ENCODE measurements around a stretch of chr4.

- RRBS: no CpG with 5 or more reads among the region's 3 CpGs
Measured at GRCh38 chr4:185880509-185881015, 68.6 kb upstream of the SORBS2 start.

DNA sequence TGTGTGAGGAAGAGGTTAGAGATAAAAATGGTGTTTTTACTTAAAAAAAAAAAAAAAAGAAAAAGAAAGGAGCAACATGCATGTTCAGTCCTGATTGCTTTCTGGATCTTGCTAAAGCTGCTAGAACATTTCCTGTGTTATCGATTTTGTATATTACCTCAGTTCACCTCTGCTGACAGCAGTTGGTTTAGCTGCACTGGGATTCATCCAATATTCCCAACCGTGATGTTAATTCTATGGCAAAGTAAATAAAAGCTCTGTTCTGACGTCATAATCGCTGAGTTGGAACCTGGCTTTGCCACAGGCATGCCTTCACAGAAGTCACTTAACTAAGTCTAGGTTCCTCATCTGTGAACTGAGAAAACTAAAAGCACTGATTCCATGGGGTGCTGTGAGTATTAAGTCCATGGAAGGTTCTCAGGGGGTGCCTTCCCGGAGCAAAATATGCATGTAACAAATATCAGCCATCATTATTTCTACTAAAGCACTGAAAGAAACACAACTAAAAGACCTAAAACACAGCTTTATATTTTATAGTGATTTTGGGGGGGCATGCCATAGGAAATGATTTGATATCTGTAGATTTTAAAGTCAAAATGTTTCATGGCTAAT, 90.8 kb upstream of the SORBS2 start:
- RRBS: no CpG with 5 or more reads among the region's 5 CpGs

DNA sequence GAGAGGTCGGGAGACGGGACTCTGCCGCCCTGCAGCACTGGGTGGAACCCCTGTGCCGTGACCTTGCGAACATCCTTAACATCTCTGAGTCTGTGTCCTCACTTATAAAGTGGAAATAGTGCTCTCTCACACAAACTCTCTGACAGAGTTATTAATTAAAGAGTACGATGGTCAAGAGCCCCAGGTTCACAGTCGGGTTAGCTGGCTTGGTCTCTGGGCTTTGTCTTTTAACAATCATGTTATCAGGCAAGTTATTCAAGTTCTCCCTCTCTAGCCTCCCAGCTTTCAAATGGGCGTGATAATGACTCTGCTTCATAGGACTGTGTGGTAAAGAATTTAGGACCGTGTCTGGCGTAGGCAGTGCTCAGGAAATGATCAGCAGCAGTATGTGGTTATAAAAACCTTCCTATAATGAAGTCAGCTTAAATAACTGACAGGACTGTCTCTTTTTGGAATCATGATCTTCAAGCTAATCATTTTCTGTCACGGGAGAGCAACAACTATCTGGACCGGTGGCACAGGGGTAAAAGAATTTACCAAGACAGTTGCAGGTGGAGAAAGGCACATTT, 10.3 kb downstream of the TLR3 start:
- RRBS: no CpG with 5 or more reads among the region's 12 CpGs

DNA sequence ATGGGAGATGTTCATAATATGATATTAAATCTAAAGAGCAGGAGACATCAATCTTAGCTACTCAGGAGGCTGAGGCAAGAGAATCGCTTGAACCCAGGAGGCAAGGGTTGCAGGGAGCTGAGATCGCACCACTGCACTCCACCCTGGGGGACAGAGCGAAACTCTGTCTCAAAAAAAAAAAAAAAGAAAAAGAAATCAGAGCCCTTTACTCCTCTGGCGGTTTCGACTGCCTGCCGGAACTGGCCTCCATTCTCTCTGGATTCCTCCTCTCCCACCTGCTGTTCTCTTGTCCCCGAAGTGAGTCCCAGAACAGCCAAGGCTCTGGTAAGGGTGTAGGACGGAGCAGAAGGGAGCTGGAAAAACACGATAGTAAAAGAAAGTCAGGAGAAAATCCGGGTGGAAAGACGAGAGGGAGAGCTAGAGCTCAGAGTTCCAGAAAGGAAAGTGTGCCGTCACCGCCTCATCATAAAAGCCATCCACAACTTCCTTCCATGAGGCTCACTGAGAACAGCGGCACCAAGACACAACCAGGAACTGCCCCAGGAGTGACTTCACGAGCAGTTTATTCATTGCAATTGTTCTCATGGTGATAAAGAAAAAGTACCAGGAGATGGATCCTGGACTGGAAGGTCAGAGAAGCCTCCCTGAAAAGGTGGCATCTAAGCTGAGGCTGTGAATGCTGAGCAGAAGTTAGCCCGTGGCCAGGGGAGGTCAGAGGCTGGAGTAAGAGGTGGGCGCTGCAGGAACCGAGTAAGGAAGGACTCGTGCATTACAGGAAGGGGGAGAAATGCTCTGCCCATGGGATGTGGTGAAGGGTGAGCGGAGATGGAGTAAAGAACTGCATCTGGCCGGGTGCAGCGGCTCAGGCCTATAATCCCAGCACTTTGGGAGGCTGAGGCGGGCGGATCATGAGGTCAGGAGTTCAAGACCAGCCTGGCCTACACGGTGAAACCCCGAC, 12.4 kb downstream of the TLR3 start:
- RRBS: no CpG with 5 or more reads among the region's 26 CpGs

- RRBS: no CpG with 5 or more reads among the region's 2 CpGs
Measured at GRCh38 chr4:186145577-186145909, 45.8 kb upstream of the CYP4V2 start.

DNA sequence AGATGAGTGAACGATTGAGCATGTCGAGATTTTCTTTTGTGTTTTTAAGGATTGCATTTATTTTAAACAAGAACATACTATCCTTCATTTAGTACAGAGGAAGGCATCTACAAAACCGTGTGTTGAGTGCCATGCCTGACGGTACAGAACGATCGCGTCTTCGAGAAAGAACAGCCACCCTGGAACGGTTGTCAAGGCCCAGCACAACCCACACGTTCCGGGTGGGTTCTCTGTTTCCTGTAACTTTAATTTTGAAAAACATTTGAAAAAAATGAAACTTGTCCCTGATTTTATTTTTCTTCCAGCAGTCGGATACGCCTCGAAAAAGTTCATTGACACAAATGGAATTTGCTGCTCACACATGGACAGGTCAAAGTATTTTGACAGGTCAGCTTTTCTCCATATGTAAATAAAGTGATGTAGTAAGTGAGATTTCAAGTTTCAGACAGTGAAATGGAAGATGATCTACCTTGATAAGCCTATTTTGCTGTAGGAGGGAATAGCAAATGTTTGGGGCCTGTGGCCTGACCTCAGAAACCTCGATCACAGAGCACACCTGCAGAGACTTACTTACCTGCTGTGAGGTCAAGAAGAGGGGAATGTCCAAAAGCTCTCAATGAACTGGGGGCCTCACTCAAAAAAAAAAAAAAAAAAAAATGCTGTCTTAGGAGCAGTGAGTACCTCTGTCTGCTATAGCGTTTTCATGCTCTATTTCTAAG, 24.3 kb upstream of the CYP4V2 start:
- RRBS: no CpG with 5 or more reads among the region's 16 CpGs

- RRBS: no CpG with 5 or more reads among the region's 8 CpGs
Measured at GRCh38 chr4:186611173-186611887, 56.0 kb upstream of the MTNR1A start.

- RRBS: no CpG with 5 or more reads among the region's 7 CpGs
Measured at GRCh38 chr4:186643760-186644378, 79.8 kb downstream of the FAT1 start.

- RRBS: no CpG with 5 or more reads among the region's 1 CpG
Measured at GRCh38 chr4:186676460-186677026, 47.1 kb downstream of the FAT1 start.

DNA sequence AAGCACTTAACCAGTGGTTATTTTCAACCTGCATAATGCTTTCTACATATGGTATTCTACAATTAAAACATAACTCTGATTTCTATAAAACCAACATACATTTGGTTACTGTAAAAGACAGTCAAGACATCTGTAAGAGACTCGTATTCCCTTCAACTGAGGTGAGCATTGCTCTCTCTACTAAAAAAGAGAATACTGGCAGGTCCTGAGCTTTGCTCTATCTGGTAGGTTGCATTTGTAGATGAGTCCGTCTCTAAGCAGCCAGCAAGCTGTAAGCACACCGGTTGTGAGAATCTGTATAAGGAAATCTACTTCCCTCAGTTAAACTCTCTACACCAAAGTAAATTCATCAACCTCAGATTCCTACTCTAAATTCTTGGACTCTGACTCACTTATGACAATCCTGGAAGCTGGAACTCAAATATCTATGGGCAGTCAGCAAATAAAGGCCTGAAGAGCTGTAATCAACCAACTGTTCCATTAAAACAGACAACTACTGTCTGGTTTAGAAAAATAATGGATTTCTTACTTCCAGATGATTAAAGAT, 38.0 kb downstream of the FAT1 start:
- RRBS: no CpG with 5 or more reads among the region's 3 CpGs

DNA sequence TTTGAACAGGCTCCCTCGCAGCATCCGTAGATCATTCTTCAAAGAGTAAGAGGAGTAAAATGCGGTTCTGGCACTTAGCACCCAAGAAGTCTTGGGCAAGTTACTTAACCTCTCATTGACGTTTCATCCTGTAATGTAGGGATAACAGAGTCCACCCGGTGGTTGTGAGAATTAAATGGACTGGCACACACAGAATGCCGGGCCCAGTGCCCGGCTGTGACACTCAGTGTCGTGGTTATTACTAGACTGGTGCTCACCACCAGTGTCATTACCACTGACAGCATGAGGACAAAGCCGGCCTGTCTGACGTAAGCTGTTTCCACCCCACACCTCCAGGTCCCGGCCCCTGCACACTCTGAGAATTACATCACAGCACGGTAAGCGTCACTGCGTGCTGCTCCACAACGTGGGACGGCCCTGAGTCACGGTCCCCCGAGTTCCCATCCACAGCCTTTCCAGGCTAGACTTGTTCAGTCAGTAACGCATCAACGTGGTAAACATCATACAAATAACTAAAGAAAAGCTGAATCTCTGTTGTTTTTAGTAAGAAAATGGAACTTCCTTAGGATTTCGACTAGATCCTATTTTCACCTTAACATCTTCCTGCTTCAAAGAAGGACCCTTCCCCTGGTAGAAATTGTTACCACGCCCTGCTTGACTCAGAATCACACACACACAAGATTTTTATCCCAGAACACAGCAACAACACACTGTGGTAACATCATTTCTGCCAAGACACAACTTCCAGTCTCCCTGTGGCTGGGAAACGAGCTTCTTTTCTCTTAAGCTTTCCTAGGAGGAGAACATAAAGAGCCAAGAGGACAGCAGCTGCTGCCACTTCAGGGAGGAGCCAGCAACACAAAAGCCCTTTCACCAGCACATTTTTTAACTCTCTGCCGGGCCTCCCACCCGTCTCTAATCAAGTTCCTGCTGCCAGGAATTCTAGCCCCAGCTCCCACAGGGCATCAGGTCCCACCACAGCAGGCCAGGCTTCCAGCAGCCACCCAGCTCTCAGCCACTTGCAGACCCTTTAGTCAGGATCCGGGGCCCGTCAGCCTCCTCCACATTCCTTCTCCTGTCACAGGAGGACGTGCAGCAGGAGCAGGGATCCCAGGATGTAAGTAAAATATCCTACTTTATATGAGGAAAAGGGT, 22.7 kb downstream of the FAT1 start:
- RRBS: 50% methylated on average over 4 of the region's 28 CpGs

- RRBS: no CpG with 5 or more reads among the region's 4 CpGs
Measured at GRCh38 chr4:186755803-186756359, 32.2 kb upstream of the FAT1 start.

GRCh38 chr4:186833000-186833749, 109.5 kb upstream of the FAT1 start:
- RRBS: no CpG with 5 or more reads among the region's 3 CpGs

DNA sequence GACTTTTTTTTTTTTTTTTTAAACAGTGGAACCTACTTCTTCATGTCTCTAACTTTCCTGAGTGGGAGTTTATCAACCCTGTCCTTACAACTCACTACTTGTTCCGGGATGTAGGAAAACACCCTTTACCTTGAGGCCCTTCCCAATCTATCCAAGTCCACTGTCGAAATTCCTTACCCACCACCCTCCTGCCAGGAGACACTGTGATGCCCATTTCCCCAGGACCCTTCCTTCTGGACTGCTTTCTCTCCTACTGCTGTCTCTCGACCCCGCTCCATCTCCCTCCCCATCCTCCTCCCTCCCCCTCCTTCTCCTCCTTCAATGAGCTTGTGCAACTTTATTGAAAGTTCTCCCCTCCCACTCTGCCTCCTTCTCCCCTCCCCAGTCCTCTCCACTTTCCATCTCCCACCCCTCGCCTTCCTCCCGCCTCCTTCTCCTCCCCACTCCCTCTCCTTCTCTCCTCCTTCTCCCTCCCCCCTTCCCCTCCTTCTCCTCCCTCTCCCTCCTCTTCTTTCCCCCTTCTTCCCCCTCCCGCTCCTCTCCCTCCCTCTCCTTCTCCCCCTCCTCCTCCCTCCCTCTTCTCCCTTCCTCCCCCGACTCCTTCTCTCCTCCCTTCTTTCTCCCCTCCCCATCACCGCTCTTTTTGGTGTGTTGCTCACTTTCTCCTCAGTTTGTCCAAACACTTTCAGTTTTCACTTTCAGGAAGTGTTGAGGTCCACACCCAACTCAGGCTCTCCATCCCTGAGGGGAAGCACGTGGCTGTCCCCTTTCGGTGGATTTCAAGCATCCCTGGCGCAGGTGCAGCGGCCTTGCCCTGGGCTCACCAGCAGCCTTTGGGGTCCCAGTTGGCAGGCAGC, 116.7 kb upstream of the FAT1 start:
- RRBS: no CpG with 5 or more reads among the region's 13 CpGs

DNA sequence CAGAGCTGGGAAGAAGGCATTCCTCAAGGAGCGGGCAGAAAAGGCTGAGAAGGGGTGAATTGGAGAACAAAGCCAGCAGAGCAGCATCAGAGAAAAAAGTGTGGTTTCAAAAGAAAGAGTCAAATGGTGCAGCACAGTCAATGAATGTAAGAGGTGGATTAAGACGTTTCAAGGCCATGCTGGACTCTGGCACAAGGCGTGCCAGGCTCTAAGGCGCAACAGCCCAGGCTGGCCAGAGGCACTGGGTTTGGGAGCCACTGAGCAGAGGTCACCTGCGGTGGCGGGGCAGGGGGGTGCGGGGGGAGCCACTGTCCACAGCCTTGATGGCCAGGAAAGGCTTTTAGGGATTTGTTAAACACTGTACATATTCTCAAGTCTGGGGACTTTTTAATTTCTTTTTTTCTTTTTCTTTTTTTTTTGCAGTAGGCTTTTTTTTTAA, 222.5 kb upstream of the FAT1 start:
- RRBS: no CpG with 5 or more reads among the region's 7 CpGs

GRCh38 chr4:186948403-186948876, 224.8 kb upstream of the FAT1 start:
- RRBS: no CpG with 5 or more reads among the region's 8 CpGs

- RRBS: no CpG with 5 or more reads among the region's 10 CpGs
Measured at GRCh38 chr4:189787289-189787805, 153.3 kb upstream of the FRG1 start.